ENCODE measurements around a stretch of chr7.

GRCh38 chr7:47301514-47302072 is 280.3 kb downstream of the TNS3 start:
- PRO-cap: no peak

DNA sequence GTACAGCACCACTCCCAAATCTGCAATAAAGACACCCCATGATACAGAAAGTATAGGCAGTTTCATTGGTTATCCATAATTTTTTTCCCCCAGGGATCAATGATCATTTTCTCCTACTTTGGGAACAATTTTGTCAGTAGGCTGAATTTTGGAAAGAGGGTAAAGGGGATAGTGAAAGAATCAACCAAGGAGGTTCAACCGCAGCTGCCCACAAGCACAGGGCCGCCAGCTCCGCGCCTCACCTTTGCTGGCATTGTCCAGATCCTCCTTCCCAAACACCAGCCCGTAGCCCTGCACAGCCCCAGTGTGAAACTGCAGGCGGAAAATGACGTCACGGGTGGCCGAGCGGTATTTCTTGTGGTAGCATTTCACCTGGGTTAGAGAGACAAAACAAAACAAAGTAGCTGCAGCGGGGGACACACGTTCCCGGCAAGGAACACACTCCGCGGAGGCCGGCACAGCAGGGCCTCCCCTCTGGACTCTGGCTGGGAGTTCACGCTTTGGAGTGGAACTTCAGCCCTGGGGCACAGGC is 181.3 kb downstream of the TNS3 start:
- PRO-cap: no peak

- PRO-cap: no peak
Measured at GRCh38 chr7:47401075-47401365, 180.9 kb downstream of the TNS3 start.

GRCh38 chr7:47461113-47461731 is 120.7 kb downstream of the TNS3 start:
- PRO-cap: no peak

- PRO-cap: no peak
Measured at GRCh38 chr7:47471828-47472316, 110.0 kb downstream of the TNS3 start.

- PRO-cap: no peak
Measured at GRCh38 chr7:47477308-47477888, 104.5 kb downstream of the TNS3 start.

DNA sequence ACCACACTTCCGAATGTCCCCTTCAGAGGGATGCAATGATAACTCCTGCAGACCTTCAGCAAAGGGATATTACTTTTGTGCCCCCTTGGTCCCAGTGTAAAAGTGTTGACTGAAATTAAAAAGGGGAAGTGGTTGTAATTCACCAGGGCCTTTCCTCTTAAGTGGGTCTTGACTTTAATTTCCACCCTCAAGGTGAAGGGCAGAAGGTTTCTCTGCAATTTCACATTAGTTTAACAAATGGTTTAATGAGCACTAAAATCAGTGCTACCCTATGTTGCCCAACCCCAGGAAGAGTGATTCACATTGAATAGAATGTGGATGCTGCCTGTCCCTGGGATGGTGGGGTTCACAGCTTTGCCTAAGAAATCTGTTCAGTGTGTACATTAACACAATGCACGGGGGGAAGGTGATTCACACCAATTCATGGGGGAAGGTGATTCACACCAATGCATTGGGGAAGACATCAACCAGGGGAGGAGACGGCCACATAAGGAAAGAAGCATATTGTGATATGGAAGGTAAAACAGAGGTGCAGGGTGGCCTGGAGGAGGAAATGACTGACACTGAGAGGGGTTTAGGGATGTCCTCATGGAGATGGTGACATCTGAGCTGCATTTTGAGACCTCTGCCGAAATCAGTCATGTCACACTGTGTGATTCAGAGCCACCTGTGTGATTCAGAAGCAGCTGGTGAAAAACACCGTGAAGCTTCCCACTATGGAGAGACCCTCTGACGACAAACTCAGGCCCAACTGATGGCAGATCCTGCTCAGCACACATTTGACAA is 19.5 kb upstream of the TNS3 start:
- PRO-cap: no peak

GRCh38 chr7:47783731-47784311 is 164.4 kb downstream of the PKD1L1 start:
- PRO-cap: no peak

DNA sequence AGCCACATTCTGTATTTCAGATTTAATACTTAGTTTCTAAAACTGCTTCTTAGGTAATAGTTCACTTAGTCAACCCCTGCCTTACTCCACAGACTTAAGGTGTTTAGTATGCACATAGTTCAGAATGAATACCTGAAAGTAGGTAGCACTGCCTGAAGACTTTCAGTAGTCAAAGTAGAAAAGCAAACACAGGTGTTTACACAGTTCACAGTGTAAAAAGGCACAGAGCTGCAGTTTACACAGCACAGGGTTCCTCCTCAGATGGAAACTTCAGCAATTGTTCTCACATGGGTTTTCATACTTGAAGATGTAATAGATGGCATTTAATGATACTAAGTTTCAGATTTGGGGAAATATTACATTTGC is 3.1 kb upstream of the PKD1L1 start:
- PRO-cap: no peak

DNA sequence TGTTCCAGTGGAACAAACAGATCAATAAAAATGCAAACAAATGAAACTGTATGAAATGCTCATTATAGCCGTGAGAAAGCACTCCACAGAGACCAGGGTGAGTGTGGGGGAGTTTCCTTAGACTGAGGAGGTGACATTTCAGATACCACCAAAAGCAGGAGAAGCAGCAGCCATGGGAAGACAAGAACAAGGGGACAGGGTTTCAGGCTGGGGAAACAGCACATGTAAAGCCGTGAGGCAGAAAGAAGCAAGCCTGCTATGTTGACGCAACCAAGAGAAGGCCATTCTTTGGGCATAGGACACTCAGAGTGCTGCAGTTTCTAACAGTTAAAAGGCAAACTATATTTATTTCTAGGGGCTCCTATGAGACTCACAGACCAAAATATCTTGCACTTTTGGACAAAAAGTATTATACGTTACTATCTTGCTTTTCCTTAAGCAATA is 2.3 kb downstream of the HUS1 start:
- PRO-cap: no peak

- PRO-cap: no peak
Measured at GRCh38 chr7:48096346-48096858, 7.3 kb downstream of the UPP1 start.

DNA sequence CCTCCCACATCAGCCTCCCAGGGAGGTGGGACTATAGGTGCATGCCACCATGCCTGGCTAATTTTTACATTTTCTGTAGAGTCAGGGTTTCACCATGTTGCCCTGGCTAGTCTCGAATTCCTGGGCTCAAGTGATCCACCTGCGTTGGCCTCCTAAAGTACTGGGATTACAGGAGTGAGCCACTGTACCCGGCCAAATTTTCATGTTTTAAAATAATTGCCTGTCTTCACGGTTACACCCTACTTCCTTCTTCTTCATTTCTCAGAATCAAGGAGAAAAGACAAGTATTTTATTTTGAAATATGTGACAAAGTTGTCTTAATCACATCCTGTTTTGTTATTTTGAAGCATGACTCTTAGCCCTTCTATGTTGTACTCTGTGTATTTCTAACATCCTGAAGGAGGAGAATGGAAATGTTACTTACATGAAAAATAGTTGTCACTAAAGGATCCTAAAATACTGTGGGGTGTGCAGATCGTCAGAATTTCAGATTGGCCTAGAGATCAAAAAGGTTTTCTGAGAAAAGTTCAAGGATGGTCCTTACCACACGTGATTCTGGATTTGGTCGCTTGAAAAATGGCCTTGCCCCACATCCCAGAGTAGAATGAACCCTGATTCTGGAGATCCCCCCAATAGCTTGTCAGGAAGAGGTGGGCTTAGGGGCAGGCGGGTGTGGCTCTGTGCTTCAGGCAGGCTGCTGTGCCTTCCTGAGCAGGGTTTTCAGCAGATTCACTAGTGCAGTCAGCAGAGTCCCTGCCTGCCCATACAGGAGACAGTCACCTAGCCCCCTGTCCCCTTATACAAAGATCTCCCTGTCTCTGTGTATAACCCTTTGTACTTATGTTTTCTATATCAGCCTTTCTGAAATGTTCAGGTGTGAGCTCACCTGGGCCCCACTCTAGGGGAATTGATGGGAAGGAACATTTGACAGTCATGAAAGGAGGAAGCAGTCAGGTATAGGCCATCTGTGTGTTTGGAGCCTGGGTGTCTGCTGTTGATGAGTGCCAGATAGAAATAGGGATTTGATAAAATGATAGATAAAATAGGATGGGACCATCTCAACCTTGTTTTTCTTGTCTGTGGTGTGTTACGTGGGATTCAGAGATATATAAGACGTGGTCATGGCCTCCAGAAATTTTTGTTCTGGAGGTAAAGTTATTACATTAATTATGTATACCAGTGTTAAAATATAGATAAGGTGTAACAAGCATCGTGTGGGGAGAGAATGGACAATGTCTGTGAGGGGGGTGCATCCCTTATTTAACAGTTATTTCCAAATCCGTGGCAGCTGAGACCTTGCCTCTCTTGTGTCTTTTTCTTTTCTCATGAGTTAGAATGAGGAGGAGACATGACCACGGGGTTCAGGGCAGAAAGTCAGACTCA is 8.8 kb downstream of the UPP1 start:
- PRO-cap: no peak

DNA sequence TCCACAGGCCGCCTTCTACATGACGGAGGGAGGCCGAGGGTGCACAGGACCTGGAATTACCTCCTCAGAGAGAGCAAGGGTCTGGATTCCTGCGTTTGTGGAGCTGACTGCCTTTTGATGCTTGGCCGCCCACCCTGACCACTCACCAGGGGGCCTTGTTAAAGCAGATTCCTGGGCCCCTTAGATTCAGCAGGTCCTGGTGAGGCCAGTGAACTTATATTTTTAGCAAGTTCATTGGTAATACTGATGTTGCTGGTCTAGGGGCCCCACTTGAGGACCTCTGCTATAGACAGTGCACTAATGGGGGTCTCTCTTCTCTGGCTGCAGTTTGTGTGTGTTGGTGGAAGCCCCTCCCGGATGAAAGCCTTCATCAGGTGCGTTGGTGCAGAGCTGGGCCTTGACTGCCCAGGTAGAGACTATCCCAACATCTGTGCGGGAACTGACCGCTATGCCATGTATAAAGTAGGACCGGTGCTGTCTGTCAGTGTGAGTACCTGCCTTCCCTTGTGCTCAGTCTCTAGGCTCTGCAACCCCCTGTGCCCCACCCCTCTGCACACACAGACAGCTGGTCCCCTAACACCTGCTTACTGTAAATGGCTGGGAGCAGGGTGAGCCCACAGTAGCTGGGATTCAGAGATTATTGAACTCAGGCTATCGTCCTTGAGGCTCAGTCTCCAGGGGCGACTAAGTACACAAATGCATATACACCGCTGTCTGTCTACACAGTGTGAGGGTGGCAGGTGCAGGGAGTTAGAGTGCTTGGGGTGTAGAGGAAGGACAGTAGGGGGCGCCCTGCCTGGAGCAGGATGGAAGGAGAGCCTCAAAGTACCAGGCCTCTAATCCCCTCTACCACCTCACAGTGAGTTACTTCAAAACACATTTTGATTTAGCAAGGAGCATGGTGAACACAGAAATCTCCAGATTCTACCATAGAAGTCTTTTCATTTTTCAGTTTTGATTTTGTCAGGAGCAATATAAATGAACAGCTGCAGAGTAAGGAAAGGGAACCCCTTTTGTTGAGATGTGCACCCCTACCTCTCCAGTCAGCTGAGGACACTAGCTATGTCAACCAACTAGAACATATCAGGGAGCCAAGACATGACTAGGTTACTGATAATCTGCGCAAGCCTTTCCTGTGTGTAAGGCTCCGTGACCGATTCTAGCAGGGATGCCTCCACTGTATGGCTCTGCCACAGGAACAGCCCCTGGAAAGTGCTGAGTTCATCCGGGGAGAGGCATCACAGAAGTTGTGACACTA is 12.9 kb downstream of the UPP1 start:
- PRO-cap: no peak

DNA sequence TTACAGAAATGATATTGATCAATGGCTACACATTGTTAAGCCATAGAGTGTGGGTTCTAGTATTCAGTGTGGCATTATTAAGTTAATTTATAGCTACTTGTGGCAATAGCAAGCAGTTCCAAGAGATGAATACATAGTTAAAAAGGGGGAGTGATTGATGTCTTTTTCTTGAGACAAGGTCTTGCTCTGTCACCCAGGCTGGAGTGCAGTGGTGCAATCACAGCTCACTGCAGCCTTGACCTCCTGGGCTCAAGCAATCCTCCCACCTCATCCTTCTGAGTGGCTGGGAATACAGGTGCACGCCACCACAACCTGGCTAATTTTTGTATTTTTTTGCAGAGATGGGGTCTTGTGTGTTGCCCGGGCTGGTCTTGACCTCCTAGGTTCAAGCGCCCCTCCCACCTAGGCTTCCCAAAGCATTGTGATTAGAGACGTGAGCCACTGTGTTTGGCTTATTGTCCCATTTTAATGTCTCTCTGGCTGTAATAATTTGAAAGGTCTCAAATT is 21.7 kb downstream of the UPP1 start:
- PRO-cap: no peak

DNA sequence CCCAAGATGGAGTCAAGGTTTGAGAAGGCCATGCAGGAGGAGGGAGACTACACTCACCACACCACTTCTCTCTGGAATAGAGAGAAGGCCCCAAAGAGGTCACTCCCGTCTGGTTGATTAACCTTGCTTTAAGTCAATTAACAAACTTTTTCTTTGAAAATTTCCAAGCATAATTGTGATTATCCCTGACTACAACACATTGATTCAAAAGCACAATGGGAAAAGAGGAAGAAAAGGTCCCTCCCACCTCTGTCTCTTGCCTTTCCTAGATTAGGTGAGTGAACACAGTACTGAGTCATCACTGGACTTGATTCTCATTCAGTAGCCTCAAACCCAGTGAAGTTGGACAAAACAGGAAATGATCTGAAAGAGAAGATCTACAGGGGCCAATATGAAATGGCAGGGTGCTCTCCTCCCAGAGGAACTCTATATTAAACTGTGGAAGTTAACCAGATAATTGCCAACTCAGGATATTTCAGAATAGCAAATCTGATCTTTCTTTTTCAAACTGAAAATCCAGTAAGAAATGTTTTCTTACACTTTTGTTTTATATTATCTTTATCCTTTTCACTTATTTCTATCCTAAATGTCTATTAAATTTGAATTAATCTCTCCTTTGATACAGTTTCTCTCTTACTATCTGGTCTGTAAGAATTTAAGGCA is 41.6 kb upstream of the IKZF1 start:
- PRO-cap: no peak

DNA sequence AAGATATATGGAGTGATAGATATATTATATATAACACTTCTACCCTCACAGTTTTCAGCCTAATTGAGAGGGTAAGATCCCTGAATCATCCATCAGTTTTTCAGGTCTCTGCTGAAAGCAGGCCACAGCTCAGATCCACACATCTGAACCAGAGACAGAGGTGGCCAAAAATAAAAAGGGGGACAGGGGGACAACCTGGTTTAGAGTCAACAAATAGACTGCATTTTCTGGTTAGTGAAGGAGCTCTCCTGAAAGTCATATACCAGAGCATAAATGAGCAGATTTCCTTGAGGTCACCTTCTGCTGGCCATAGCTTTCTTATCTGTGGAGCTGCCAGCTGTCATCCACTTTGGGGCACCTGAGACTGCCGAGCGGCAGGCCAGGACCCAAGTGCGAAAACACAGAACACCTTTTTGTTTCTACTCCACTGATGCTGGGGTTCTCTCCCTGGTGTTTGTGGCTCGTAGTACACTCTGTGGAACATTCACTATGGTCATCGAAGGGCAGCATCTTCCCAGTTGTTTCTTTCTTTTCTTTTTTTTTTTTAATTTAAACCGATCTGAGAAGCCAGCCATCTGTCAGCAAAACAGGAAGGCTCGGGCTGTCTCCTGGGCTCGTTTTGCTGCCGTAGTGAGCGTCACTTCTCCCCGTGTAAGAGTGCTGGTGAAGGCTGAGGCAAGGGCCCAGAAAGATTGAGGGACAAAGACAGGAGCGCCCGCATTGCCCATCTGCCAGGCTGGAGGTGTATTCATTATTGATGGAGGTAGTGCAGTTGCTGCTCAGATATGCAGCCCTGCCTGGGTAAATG is 13.5 kb downstream of the IKZF1 start:
- PRO-cap: no peak

GRCh38 chr7:50449054-50449471 is 1.1 kb downstream of the FIGNL1 start:
- PRO-cap: no peak

- PRO-cap: no peak
Measured at GRCh38 chr7:50456415-50456791, 6.3 kb upstream of the FIGNL1 start.

DNA sequence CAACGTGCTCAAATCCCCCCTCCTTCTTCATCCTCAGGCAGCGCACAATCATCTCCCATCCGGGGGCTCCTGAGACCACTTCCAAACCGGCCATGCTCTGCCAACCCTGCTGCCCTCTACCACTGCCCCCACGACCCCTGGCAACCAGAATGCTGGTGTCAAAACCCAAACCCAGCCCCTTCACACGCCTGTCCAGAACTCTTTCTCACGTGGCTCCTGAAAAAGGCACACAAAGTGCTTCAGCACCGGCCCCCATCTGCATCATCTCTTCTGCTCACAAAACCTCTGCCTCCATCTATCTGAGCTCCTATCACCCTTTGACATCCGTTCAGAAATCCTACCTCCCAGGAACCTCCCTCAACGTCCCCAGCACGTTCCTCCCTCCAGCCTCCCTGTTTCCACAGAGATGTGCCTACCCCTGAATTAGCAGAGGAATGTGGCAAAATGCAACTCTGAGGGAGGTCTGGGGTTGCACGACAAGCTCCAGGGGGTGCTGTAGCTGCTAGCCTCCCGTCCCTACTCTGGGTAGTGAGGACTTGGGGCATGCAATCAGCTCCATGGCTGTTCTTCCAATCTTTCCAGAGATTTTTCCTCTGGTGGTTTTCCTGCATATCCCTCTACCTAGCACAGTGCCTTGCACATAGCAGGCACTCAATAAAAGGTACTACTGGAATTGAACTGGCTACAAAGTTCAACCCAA is 108.5 kb upstream of the DDC start:
- PRO-cap: no peak

GRCh38 chr7:50701998-50702407 is 80.7 kb downstream of the GRB10 start:
- PRO-cap: no peak

Measured in tibial artery (tissue), 1 donor.